M059J (cell line): ENCODE data around the genes REEP2 and ECSCR.

GRCh38 chr5:138438646-138439334 is at the start of gene REEP2:
REEP2 (plus strand) TSS chr5:138439057.
- RAMPAGE, long total RNA, result no peak

- RAMPAGE, long total RNA, result no peak
Observed at GRCh38 chr5:138463503-138464528, 1.5 kb upstream of the EGR1 start.

DNA sequence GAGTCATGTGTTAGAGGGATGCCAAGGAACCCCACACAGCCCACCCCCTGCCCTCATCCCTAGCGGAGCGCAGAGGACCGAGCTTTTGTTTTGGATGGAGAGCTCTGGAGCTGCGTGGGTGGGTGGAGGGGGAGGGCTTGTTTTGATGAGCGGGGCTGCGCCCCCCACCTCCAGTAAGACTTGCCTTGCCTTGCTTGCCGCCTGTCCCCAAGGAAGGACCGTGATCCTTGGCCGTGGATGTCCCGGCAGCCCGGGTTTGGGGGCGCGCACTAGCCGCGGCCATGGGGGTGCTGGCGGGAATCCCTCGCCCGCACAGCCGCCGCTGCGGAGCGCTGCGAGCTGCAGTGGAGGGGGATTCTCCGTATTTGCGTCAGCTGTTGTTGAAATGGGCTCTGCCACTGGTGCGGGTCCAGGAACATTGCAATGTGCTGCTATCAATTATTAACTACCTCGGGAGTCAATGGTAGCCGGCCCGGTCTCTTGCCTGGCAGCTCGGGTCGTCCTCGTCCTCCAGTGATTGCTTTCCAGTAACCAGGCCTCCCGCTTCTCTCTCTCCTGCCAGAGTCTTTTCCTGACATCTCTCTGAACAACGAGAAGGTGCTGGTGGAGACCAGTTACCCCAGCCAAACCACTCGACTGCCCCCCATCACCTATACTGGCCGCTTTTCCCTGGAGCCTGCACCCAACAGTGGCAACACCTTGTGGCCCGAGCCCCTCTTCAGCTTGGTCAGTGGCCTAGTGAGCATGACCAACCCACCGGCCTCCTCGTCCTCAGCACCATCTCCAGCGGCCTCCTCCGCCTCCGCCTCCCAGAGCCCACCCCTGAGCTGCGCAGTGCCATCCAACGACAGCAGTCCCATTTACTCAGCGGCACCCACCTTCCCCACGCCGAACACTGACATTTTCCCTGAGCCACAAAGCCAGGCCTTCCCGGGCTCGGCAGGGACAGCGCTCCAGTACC is 1.2 kb downstream of the EGR1 start:
- RAMPAGE, long total RNA, result no peak

- RAMPAGE, long total RNA, result no peak
Observed at GRCh38 chr5:138467156-138467270, 1.7 kb downstream of the EGR1 start.

DNA sequence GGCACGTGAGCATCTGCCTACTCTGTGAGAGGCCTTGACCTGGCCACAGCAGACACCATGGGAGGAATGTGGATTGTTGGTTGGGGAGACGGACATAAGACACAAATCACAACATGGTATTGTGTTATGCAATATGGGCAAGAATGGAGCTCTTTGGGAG is 4.8 kb downstream of the EGR1 start:
- RAMPAGE, long total RNA, result no peak

- RAMPAGE, long total RNA, result no peak
Observed at GRCh38 chr5:138491368-138492466, 26.4 kb downstream of the EGR1 start.

GRCh38 chr5:138508354-138509025 is 34.5 kb downstream of the ETF1 start:
- RAMPAGE, long total RNA, result no peak

DNA sequence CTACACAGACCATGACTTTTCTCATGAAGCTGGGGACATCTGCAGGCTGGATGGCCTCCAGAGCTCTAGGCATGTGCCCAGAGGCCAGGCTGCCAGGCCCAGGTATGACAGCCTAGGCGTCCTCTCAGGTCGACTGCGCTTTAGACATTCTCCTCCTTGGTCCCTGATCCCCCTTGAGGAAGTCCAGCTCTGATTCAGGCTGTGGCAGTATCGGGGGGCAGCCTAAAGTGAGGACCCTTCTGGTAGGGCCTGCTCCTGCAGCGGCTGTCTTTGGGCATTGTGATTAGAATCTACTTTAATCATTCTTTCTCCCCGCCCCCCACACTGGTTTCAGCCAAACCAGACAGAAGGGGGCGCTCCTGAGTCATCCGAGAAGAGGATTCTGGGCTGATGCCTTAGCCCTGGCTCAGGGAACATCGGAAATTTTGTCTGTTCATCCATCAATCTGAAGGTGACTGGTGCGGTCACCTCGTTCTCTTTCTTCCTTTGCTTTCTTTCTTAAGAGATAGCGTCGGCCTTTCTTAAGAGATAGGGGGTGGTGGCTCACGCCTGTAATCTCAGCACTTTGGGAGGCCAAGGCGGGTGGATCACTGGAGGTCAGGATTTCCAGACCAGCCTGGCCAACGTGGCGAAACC is 66.6 kb upstream of the HSPA9 start:
- RAMPAGE, long total RNA, result no peak

GRCh38 chr5:138753533-138754613 is 648 bp downstream of the CTNNA1 start:
- RAMPAGE, long total RNA, result no peak

- RAMPAGE, long total RNA, result no peak
Observed at GRCh38 chr5:138911832-138912357, 36.8 kb upstream of the LRRTM2 start.

- RAMPAGE, long total RNA, result no peak
Observed at GRCh38 chr5:138960120-138960624, 85.0 kb upstream of the LRRTM2 start.

DNA sequence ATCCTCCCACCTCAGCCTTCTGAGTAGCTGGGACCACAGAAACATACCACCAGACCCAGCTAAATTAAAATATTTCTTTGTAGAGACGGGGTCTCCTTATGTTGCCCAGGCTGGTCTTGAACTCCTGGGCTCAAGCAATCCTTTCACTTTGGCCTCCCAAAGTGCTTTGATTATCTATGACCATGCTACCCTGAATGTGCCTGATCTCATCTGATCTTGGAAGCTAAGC is 136.9 kb upstream of the LRRTM2 start:
- RAMPAGE, long total RNA, result no peak

DNA sequence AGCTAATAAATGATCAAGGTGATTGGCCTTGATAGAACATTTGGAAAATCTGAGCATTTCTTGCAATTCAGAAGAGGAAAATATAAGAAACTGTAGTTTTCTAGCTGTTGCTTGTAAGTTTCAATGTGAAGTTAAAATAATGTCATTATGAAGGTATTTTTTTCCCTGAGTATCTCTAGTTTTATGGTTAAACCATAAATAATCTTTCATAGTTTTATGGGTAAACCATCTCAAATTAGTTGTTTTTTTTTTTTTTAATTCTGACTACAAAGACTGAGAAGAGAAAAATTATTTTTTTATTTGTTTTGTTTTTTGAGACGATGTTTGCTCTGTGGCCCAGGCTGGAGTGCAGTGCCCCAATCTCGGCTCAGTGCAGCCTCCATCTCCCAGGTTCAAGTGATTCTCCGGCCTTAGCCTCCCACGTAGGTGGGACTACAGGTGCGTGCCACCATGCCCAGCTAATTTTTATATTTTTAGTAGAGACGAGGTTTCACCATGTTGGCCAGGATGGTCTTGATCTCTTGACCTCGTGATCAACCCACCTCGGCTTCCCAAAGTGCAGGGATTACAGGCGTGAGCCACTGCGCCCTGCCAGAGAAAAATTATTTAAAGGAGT is 9.4 kb downstream of the MATR3 start:
- RAMPAGE, long total RNA, result no peak

DNA sequence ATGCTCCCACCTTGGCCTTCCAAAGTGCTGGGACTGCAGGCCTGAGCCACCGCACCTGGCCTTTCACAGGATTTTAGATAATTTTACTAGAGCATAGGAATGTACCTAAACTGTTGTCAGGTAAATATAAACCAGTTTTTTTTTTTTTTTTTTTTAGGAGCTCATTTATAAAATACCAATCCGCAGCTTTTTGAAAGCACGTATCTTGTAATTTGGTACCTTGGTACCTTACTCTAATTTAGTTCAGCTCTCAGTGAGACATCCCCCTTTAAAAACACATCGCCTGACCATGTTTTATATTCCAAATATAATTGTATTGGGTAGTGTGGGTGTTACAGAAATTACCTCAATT is 19.3 kb downstream of the MATR3 start:
- RAMPAGE, long total RNA, result no peak

GRCh38 chr5:139318694-139319030 is 23.0 kb upstream of the PAIP2 start:
- RAMPAGE, long total RNA, result no peak

DNA sequence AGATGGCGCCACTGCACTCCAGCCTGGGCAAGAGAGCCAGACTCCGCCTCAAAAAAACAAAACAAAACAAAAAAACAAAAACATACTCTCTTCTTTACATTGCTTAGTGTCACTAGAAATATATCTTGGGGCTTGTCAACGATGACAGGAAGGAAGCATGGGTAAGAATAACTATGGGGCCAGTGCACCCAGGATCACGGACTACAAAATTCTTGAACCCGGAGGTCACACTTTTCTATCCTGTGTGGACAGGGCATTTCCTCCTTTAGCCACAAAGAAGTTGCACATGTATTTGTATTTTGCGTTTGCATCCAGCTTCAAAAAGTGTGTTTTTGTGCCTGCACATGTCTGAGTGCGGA is 716 bp upstream of the PAIP2 start:
- RAMPAGE, long total RNA, result no peak

DNA sequence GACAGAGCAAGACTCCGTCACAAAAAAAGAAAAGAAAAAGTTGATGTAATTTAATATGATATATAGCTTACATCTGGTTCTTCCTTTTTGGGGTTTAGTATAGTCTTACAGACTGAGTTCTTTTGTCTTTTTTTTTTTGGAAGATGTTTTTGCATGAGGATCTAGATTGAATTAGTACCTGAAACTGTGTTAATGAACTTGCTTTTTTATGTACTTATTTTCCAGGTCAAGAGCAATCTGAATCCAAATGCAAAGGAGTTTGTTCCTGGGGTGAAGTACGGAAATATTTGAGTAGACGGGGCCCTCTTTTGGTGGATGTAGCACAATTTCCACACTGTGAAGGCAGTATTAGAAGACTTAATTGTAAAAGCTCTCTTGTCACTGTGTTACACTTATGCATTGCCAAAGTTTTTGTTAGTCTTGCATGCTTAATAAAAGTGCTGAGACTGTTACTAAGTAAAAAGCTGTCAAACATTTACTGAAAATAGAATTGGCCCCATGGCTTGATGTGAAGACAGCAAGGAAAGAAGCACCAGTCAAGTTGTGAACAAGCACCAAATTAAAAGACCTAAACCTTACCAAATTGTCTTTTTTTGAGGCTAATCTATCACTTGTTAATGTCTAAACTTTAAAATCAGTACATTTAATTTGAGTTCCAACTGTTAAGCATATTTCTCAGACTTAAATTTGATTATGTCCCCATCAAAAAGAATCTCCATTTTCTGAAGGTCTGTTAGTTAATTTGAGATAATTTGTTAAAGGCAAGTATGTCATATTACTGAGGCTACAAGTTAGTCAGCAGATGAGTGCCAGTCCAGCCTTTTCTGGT is 14.4 kb downstream of the SLC23A1 start:
- RAMPAGE, long total RNA, result no peak

- RAMPAGE, long total RNA, result no peak
Observed at GRCh38 chr5:139392119-139392914, 2.6 kb downstream of the PROB1 start.

DNA sequence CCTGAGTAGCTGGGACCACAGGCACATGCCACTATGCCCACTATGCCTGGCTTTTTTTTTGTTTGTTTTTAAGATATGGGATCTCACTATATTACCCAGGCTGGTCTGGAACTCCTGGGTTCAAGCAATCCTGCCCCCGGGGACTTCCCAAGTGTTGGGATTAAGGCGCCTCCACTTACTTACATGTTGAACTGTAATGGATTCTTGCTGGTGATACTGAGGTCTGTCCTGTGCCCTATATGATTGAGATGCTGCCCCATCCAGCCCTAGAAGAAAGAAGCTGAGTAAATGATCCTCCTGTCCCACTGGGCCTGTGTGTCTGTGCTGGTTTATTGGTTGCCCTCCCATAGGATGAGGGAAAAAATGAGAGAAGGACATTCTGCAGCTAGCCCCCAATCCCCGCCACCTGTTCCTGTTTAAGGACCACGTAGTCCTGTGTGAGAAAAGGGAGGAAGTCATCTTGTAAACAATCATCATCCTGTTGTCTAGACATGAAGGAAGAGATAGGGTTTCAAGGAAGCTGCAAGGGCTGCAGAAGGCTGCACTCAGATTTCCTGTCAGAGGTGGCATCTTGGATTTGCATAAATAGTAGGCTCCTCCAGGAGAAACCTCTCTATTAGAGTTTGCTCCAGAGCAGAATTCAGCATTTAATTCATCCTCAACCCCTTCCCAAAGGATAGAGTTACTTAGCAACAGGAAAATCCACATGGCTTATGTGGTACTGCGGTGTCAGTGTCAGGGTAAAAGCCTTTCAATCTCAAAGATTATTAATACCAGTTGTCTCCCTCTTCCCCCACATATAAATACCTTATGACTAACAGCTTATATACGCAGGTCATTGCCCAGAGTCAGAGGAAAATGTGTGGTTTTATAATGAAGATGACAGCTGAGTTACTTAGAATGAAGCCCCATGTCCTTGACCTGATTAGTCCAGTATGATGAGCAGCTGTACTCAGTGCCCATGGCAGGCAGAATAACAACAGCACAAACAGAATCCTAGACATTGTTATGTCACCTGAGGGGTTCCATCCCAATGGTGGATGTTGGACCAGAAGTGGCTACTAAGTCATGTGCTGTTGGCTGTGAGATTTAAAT is 4.5 kb upstream of the DNAJC18 start:
- RAMPAGE, long total RNA, result no peak

DNA sequence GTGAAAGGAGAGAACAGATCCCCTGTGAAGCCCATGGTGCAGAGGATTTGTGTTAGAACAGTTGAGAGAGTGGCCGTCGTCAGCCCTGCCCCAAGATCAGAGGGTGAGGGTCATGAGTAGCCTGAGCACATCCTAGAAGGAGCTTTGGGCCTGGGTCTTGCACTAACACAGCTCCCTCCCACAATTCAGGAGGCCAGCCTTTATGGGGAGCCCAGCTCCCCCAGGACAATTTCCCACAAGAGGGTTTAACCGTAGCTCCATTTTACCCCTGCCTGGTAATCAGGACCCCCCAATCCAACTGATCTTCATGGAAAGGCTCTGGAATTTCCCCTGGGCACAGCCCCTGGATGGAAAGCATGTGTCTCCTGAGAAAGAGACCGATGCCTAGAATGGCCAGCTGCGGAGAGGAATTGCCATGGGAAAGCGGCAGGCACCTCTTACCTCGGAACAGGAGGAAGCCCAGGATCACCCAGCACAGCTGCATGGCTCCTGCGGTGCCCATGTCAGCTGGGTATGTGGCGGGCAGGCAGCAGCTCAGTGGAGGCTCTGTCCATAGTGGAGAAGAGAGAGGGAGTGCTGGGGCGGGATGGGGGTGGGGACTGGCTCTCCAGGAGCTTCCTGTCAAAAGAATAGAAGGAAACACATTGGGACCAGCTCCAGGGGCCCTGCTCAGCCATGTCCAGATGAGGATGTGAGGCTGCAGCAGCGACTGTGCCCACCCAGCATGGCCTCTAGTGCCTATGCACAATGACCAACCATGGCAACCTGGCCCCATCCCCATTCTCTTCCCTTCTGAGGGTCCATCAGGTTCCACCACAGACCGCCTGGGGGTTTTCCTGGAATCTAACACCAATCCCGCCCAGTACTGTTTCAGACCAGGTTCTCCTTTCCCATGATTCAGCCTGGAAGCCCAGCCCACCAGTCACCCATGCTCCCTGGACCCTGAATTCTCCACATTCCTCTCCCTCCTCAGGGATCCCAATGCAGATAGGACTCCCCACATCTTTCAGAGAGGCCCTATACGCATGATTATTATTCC is at the start of gene ECSCR:
TSS of gene ECSCR (minus strand) at position 575 of the 1,039 bp plus-strand sequence.
- RAMPAGE, long total RNA, result no peak